ENCODE results near the gene EPAS1.

- PRO-cap = no peak
Observed at GRCh38 chr2:45715812-45716665, 64.6 kb downstream of the PRKCE start.

DNA sequence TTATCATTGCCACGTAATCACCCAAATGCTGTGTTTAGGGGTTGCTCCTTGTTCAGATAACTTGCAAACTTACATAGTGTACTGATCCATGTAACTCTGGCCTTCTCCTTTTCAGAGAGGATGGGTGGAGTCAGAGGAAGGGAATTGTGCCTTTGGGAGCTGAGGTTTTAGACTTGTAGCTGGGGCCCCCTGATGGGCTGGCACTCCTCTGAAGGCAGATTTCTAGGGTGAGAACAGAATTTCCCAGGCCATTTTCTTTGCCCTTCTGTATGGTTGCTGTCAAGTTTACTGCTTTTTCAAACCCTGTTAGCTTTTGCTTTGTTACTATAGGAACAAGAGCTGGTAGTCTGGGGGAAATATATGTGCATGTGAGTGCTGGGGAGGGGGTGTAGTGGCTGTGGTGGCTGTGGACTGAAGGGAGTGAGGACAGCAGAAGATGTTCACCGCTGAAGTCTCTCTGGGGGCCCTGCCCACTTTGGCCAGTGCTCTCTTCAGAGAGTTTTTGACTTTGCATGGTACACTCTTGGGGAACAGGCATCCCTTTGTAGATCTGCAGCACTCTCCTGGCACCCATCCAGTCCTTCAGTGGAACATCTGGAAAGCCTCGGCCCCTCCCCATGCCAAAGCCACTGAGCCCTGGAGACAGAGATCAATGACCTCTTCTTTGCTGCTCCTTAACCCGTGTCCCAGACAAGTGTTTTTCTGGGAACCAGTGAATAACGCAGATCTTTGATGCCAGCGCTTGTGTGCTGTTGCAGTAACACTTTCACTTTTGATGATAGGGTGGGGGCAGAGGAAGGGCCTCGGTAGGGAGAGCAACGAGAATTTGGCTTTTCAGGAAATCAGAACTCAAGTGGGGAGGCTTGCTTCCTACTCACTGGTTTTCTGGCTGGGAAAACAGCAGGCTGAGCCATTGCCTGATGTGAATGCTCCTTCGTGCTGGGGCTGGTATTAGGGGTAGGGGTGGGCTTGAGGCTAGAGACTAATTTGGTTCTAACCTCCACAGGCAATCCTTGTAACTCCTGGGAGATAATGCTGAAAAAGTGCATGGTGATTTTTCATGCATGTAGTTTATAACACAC, 209.1 kb downstream of the PRKCE start:
- PRO-cap = no peak

DNA sequence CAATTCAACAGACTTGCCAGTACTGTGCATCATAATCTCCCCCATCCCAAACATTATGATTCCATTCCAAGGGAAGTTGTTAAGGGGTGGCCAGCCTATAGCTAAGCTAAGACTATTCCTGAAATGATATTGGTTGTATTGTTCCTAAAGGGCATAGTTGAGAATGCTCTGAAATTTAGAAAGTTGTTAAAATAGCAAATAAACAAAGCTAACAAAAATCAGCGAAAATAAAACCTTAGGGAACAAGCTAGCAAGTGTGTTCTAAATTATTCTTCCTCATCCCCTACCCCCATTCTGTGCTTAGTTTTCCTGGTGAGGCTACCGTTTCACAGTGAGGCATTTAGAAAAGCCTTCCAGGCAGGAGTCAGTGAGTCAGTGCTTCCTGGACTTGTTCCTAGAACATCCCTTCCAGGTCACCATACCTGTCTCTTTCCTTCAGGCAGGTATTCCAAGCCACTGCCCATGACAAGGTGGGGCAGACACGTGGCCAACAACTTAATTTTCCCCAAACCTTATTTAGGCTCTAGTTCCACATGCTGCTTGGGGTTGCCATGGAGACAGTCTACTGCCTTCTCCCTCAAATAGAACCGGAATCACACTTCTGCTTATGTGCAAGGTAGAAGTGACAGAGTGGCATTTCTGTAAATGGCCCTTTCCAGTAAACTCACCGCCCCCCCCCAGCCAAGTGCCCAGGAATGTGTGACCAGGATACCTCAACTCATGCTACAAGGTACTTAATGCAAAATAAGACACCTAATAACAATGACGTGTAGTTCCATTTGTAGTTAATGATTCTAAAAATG, 258.1 kb downstream of the PRKCE start:
- PRO-cap = no peak

DNA sequence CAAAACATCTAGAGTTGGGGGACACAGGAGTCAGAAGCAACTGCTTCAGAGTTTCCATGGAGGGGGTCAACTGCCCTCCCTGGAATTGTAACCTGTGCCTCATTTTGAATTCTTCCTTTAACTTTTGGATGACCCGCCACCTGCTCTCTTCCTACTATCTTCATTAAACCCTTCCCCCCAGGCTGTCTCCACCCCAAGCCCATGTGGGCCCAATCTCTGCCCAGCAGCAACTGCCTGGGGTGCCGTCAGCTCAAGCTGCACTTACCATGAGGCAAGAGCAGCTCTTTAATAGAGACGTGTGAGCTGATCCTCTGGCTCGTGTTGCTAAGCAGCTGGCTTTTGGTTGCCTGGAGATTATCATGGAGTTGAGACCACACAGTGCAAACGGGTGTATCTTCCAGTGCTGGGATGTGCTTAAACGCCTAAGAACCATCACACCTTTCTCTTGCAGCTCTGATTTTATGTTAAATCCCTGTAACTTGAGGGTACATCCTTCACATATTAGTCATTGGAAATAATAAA, 271.0 kb downstream of the PRKCE start:
- PRO-cap = no peak

DNA sequence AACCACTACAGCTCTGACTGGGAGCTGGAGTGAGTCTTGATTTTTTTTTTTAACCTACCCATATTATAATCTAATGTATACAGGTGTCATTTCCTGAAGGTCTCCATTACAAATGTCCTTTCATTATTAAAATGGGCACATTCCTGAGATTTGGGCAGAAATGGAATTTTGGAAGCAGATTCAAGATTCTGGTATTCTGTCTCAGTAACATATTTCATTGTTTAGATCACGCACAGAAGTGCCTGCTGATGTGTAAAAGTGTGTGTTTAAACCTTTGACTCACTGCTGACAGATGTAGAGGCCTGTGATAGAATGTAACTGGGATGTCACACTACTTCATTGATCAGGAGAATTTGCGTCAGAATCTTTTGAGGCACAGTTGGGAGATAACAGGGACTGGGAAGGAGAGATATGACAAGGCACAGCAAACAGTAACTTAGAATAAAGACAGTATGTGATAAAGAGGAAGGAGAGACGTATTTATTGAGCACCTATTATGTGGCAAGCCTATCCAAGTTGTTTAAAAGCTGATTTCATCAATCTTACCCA, 276.8 kb upstream of the EPAS1 start:
- PRO-cap = no peak

GRCh38 chr2:46142501-46143237, 154.5 kb upstream of the EPAS1 start:
- PRO-cap = no peak

GRCh38 chr2:46297249-46298232, at the start of gene EPAS1:
TSS of gene EPAS1 (plus strand) at chr2:46297407.
- PRO-cap = bidirectional peak, plus-strand start at chr2:46297407, minus-strand start at chr2:46297115

GRCh38 chr2:46305732-46306133, 8.5 kb downstream of the EPAS1 start:
- PRO-cap = no peak

- PRO-cap = no peak
Observed at GRCh38 chr2:46313867-46314672, 16.9 kb downstream of the EPAS1 start.

DNA sequence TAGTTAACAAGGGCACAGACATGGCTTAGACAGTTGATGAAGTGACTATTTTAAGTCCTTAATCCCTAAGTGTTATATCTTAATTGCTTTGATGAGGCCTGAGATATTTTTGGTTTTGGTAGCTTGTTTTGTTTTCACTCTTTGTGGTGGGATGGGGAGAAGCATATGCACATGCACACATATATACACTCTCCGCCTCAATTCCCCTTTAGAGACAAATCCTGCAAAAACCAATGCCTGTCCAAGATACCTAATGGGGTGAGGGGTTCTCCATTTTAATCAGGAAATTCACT, 66.7 kb downstream of the EPAS1 start:
- PRO-cap = no peak

- PRO-cap = no peak
Observed at GRCh38 chr2:46381848-46382243, 84.6 kb downstream of the EPAS1 start.

GRCh38 chr2:46452541-46452749, 89.8 kb upstream of the RHOQ start:
- PRO-cap = no peak

- PRO-cap = no peak
Observed at GRCh38 chr2:46459842-46461088, 82.0 kb upstream of the RHOQ start.

- PRO-cap = no peak
Observed at GRCh38 chr2:46487871-46488519, 54.3 kb upstream of the RHOQ start.

DNA sequence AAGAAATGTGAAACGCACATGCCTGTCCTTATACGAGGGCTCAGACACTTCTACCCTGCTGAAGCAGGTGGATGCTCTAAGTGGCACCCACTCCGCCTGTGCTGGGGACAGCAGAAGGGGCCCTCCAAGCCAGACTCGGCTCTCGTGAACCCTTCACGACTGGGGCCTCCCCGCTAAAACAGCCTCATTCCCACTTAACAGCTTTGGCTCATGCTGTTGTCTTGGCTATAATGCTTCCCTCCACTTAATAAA, 22.0 kb upstream of the RHOQ start:
- PRO-cap = no peak

GRCh38 chr2:46537629-46538090, 4.6 kb upstream of the RHOQ start:
- PRO-cap = no peak

- PRO-cap = no peak
Observed at GRCh38 chr2:46706353-46707041, 7.4 kb downstream of the SOCS5 start.

- PRO-cap = no peak
Observed at GRCh38 chr2:46818336-46818734, 97.3 kb downstream of the MCFD2 start.

- PRO-cap = no peak
Observed at GRCh38 chr2:46866792-46867287, 48.8 kb downstream of the MCFD2 start.

DNA sequence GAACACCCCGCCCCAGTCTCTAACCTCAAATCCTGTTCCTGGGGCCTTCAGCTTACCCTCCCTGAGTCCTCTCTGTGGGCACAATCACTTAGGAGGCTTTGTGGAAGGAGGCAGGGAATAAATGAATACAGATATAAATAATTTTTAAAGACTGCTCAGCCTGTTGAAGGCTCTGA, 1.2 kb downstream of the TTC7A start:
- PRO-cap = no peak

Measured in LUHMES (cell line).